Mesangial cell (primary cell): ENCODE measurements around a stretch of chr1.

DNA sequence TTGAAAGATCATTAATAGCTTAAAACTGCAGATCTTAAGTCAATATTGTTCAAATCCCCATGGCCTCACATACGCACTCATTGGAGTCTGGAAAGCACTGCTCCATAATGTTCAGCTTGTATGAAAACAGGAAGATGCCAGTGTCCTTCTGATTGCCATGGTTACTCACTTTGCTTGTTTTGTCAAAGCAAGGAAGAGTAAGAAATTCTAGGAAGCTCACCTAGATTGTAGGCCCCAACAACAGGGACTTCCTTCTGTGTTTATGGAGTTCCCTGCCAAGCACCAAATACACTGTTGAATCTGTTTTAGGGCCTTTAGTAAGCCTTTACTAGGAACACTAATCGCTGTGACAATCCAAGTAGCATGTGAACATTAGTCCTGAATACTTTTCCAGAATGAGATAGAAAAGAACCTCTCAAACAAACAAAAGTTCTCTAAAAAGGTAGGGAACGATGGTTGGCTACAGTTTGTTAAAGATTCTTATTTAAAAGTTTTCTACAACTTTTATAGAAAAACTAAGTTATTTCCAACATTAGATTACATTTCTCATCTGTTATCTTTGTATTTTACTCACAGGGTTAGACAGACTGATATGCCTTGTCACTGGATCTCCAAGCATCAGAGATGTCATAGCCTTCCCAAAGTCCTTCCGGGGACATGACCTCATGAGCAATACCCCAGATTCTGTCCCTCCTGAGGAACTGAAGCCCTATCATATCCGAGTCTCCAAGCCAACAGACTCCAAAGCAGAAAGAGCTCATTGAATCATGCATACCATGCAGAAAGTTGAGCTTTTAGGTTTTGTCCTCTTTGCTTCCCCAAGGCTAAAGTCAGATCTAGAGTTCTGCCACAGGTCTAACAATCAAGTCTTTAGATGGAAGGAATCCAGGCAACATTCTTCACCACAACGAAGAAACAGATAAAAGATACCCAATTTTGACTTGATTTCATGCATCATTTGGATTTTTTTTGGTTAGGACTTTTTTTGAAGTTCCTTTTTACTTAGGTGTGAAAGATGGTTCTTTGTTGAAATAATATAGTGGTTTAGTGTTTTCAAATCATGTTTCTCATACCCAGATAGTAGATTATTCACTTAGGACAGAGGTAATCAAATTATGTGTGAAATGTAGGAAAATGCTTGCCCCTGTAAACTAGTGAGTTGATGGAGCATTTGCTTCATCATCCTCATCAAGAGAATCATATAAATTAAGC is 10.8 kb upstream of the ZBTB37 start:
- RAMPAGE, long total RNA = no peak

- RAMPAGE, long total RNA = no peak
These were observed 4.9 kb upstream of the ZBTB37 start for GRCh38 chr1:173863161-173863832.

GRCh38 chr1:173925348-173925534 is 8.1 kb upstream of the SERPINC1 start:
- RAMPAGE, long total RNA = no peak

DNA sequence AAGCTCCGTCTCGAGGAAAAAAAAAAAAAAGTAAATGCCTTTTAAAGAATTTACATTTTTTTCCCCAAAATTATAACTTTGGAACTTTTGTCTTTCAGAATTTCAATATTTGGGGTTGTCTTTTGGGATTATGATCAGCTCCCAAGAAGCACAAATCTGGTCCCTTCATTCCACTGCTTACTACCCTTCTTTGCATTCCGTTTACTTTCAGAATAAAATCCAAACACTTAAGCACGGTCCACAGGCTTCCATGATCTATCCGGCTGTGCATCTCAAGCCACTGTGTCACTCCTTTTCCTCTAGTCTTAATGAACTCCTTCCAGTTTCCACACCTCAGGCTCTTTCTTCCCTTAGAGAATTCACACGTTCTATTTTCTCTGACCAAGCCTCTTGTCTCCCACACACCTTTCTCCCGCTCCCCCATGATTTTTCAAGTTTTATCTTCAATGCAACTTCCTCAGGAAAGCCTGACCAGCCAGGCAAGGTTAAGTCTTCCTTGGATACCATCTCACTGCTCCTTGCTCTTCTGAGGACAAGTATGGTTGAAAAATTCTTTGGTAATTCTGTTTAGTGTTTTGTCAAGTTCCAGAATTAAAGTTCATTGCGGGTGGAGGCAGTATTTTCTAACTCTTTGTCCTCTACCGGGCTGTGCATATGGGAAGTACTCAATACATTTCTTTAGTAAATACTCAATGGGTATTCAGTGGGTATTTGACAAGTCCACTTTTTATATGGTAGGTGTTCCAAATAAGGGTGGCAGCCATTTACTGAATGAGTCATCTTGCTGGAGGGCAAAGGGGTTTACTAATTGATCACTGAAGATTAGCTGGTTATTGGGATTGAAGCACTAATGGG is 11.6 kb upstream of the SERPINC1 start:
- RAMPAGE, long total RNA = no peak

DNA sequence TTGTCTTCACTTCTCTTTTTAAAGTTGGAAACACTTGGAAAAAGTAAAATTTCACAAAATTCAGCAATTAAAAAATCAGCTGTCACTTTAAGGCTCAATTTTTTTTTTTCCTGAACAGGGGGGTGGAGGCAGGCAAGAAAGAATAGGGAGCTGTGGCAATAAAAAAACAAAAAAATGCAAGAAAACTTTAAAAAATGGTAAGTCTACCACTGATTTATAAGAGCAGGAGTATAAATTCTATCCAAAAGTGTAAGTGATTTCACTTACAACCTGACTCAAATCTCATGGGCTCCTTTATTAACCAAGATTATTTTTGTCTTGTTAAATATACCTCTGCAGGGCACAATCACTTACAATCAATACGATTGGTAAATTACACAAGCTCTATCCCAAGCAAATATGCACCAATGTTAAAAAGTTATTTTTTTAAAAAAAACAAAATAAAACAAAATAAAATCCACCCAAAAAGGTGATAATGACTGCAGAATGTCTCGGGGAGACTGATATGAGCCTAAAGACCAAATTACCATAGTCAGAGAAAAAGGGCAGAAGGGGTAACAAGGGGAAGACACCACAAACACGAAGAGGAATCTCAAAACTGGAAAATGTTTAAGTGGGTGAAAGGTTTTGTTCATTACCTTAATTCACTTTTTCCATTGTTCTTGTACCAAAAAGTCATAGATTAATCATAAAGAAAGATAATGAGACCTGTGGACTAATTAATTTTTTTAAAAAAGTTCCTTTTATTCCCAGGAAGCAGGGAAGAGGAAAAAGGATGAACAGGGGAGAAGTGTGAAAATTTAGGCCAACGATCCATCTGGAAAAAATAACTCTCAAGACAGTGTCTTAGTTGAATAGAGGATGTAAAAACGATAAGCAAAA is 14.9 kb upstream of the SERPINC1 start:
- RAMPAGE, long total RNA = no peak

GRCh38 chr1:174157062-174157594 is 2.2 kb upstream of the RABGAP1L start:
- RAMPAGE, long total RNA = no peak

GRCh38 chr1:174262640-174263401 is 103.5 kb downstream of the RABGAP1L start:
- RAMPAGE, long total RNA = no peak

GRCh38 chr1:174383214-174383680 is 64.5 kb upstream of the GPR52 start:
- RAMPAGE, long total RNA = no peak

GRCh38 chr1:174817439-174818327 is 182.1 kb upstream of the CACYBP start:
- RAMPAGE, long total RNA = no peak

- RAMPAGE, long total RNA = no peak
These were observed 165.1 kb upstream of the CACYBP start for GRCh38 chr1:174834407-174835379.

GRCh38 chr1:175011189-175011873 is 11.6 kb downstream of the CACYBP start:
- RAMPAGE, long total RNA = no peak

- RAMPAGE, long total RNA = no peak
These were observed 3.6 kb downstream of the KIAA0040 start for GRCh38 chr1:175188810-175189625.

DNA sequence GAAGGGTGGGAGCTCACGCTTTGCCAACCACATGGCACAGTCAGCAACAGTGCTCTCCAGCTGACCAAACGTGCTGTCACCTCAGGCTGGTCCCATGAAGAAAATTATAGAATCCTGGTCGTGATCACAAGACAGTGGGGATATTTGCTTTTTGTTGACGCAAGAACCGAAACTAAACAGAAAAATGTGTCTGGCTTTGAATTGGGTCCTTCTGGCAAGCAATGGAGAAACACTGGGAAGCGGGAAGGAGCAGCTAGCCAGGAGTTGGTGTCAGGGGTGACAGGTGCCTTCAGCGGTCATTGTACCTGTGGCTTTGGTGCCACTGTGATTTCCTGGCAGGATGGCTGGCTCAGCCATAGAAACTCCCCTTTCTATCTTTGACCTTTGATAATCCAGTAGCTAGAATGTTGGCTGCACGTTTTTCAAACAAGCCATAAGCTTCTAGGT is 304.8 kb downstream of the PAPPA2 start:
- RAMPAGE, long total RNA = no peak

DNA sequence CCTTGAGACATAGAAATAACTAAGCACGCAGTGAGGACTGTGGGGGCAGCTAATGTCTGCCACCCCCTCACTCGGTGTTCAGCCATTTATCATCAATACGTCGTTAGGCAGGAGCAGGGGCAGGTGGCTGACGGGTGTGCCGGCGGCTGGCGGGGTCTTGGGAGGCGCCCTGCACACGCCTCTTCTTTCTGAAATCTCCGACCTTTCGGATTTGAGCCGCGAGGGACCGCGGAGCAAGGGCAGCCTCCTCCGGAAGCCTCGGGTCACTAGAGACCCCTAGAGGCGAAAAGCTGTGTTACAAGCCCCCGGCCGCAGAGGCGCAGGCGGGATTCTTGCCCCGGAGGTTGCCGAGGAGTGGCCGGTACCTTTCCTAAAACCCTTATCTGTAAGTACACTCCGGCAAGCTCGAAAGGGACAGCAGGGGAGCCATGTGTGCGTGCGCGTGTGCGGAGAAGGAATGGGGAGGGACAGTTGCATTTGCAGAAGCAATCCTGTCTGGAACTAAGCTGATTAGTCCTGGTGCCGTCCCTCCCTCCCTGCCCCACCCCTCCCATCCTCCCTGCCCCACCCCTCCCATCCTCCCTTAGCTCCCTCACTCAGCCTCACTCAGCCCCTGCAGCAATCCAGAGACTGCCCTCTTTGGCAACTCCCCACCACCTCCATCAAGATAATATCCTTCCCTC is 11.0 kb downstream of the BRINP2 start:
- RAMPAGE, long total RNA = no peak

DNA sequence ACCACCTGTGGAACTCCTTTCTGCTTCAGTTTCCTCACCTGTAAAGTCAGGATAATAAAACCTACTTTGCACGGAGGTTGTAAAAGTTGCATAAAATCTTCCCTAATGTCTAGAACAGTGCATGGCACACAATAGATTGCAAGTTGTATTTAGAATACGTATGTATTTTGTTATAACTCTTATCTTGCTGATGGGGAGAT is 226.8 kb downstream of the SEC16B start:
- RAMPAGE, long total RNA = no peak

- RAMPAGE, long total RNA = no peak
These were observed 62.0 kb upstream of the SEC16B start for GRCh38 chr1:178031809-178032283.

- RAMPAGE, long total RNA = no peak
These were observed 54.1 kb upstream of the RASAL2 start for GRCh38 chr1:178039597-178040476.

DNA sequence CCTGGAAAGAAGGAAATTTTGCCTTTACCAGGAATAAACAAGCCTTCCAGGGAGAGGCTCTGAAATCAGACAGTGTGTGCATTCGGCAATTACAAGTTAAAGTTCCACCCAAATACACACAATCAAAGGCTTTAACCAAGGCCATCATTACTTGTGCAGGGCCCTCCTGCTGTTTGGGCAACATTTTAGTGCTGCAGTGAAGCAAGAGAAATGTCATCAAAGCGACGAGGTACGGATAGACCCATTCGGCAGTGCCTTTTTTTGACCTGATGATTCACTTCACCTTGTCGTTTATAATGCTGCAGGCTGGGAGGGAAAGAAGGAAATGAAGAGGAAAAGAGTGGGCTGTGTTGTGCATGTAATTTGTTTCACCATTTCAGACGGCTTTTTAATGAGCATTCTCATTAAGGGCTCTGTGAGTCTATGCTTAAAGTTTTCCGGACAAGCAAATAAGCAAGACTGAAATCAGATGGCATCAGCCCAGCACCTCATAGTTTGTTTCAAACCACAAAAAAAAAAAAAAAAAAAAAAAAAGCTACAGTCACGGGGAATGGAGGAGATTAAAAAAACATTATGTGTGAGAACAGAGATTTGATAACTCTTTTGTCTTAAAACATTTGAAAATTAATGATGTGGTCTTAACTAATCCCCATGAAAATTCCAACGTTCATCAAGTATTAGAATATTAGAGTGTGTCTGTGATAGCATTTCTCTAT is 40.8 kb upstream of the RASAL2 start:
- RAMPAGE, long total RNA = no peak

GRCh38 chr1:178126483-178127446 is 32.9 kb downstream of the RASAL2 start:
- RAMPAGE, long total RNA = no peak

GRCh38 chr1:178320434-178320698 is 176.4 kb downstream of the CLEC20A start:
- RAMPAGE, long total RNA = no peak